ENCODE measurements around a stretch of chr3.

DNA sequence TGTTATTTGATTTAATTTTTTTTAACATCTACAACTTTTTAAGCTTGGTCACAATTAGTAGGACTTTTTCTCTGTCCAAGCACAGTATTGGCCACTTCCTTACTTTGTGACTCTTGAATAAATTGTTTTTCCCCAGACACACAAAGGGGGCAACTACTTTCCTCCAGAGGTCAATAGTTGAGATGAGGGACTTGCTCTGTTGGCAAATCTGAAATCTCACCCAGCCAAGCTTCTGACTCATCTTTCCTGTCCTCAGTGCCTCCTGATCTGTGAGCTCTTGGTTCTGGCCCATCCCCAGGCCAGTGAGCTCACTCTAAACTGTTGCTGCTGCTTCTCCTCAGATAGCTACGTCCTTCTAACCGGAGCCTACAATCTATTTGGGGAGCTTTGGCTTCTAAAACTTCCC is 50.1 kb upstream of the NMD3 start:
- PRO-cap, result no peak
- RAMPAGE, long total RNA, result no peak
- RRBS, result no CpG with 5 or more reads among the region's 2 CpGs

GRCh38 chr3:161412031-161412556 is 40.8 kb upstream of the SPTSSB start:
- PRO-cap, result no peak
- RAMPAGE, long total RNA, result no peak
- RRBS, result no CpG with 5 or more reads among the region's 2 CpGs

- PRO-cap, result no peak
- RAMPAGE, long total RNA, result no peak
- RRBS, result no CpG with 5 or more reads among the region's 3 CpGs
These were observed 881.0 kb downstream of the SI start for GRCh38 chr3:164197387-164197696.

- PRO-cap, result no peak
- RAMPAGE, long total RNA, result no peak
- RRBS, result no CpG with 5 or more reads among the region's 3 CpGs
These were observed 47.5 kb downstream of the SLITRK3 start for GRCh38 chr3:165148687-165149004.

GRCh38 chr3:167473502-167473857 is 362 bp downstream of the SERPINI2 start:
- PRO-cap, result no peak
- RAMPAGE, long total RNA, result no peak

DNA sequence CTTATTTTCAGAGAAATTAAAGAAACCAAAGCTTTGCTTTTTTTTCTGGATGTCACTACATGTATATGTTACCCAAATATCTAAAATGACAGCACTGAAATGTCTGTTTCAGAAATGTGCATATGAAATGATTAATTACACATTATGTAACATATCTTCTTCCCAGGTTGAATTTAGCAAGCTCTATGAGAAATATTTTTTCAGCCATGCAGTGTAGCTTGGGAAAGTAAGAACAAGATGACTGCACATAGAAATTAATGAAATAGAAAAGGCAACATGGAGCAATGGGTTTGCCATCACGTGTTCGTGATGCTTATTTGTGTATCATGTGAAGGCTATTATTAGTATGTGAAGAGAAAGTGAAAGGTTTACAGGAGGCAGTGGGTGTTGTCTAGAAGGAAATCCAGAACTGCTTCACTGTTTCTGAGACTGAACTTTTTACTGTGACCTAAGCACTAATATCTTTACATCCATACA is 14.7 kb downstream of the SERPINI1 start:
- PRO-cap, result no peak
- RAMPAGE, long total RNA, result no peak
- RRBS, result no CpG with 5 or more reads among the region's 2 CpGs

DNA sequence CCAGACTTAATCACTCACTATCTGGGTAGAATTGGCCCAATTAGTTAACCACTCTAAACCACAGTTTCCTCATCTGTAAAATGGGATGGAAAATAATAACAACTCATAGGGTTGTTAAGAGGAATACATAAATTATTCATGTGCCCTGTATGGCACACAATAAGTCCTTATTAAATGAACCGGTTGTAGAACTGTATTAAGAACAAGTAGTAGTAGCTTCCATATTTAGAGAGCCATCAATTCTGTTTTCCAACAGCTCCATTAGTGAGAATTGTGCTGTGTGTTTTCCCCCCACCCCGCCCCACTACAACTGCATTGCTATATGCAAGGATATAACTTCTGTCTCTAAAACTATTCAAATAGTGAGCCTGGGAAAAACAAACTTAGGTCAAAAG is 138.8 kb downstream of the SERPINI1 start:
- PRO-cap, result no peak
- RAMPAGE, long total RNA, result no peak
- RRBS, result no CpG with 5 or more reads among the region's 2 CpGs

DNA sequence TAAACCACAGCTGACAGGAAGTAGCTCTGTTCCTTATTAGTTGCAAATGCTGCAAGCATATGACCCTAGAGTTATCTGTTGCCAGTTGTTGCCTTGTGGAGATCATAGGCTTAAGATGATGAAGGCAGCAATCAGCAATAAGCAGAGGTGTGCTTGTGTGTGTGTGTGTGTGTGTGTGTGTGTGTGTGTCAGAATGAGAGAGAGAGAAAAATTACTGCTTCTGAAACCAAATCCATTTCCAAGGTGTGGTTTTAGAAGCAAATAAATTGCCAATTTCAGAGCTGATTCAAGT is 141.2 kb downstream of the SERPINI1 start:
- PRO-cap, result no peak
- RAMPAGE, long total RNA, result no peak

- PRO-cap, result no peak
- RAMPAGE, long total RNA, result no peak
- RRBS, result no CpG with 5 or more reads among the region's 2 CpGs
These were observed 520.0 kb downstream of the MECOM start for GRCh38 chr3:169143563-169143899.

DNA sequence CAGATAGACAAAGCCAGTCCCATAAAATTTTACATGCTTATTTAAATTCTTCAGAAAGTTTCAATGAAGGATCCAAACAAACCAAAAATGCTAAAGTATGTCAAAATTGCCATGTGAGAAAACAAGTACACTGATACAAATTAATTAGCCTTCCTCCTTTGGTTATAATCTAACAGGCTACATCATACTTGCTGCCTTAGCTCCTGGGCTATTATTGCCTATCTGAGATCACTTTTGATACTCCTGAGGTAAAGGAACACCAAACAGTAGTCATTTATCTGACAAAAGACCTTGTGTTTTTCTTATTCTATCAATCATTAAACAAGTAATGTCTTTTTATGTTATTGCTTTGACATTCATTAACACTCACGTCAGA is 366.4 kb downstream of the MECOM start:
- PRO-cap, result no peak
- RAMPAGE, long total RNA, result no peak
- RRBS, result no CpG with 5 or more reads among the region's 1 CpG

GRCh38 chr3:169324699-169325197 is 338.8 kb downstream of the MECOM start:
- PRO-cap, result no peak
- RAMPAGE, long total RNA, result no peak
- RRBS, result no CpG with 5 or more reads among the region's 5 CpGs

GRCh38 chr3:169348813-169349645 is 314.5 kb downstream of the MECOM start:
- PRO-cap, result no peak
- RAMPAGE, long total RNA, result no peak
- RRBS, result no CpG with 5 or more reads among the region's 8 CpGs

DNA sequence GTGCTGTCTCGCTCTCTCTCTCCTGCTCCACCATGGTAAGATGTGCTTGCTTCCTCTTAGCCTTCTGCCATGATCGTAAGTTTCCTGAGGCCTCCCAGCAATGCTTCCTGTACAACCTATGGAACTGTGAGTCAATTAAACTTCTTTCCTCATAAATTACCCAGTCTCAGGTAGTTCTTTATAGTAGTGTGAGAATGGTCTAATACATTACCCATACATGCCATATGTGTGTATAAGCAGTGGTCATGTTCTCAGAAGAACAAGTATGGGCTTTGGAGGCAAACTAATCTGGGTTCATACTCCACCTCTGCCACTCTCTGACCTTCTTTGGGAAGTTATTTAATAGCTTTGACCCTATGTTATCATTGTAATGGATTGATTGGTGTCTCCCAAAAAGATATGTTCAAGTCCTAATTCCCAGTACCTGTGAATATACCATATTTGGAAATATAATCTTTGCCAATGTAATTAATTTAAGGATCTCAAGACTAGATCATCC is 116.2 kb downstream of the MECOM start:
- PRO-cap, result no peak
- RAMPAGE, long total RNA, result no peak
- RRBS, result no CpG with 5 or more reads among the region's 2 CpGs

GRCh38 chr3:169664008-169664255 is 420 bp upstream of the MECOM start:
- PRO-cap, result no peak
- RAMPAGE, long total RNA, result no peak
- RRBS, result no CpG with 5 or more reads among the region's 4 CpGs

DNA sequence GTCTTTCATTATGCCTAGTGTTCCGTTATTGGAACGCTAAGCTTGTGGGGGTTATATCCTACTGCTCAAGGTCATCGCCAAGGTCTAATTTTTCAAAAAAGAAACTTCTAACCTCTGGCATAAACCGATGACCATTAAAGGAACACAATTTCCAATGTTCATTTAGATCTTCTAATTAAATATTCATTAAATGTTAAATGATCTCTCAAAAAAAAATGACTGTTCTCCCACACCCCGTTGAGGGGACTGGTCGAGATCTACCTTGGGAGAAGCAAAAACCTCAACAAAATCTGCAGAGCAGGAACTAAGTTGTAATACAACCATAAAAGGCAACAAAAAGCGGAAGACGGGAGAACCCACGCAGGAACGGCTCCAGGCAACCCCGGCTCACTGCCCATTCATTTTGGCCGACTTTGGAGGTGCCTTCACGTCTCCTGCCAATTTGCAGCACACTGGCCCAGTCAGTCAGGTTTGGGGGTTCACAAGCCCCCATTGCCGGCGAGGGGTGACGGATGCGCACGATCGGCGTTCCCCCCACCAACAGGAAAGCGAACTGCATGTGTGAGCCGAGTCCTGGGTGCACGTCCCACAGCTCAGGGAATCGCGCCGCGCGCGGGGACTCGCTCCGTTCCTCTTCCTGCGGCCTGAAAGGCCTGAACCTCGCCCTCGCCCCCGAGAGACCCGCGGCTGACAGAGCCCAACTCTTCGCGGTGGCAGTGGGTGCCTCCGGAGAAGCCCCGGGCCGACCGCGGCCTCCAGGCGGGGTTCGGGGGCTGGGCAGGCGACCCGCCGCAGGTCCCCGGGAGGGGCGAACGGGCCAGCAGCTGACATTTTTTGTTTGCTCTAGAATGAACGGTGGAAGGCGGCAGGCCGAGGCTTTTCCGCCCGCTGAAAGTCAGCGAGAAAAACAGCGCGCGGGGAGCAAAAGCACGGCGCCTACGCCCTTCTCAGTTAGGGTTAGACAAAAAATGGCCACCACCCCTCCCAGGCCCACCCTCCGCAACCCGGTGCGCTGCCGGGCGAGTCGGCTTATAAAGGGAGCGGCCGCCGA is 5.0 kb downstream of the ACTRT3 start:
- PRO-cap, result bidirectional peak, plus-strand start at position 401 of the sequence, minus-strand start at position 248 of the sequence; bidirectional peak, plus-strand start at position 586 of the sequence, minus-strand start at position 548 of the sequence; bidirectional peak, plus-strand start outside the sequence, minus-strand start at position 1,006 of the sequence
- RAMPAGE, long total RNA, result no peak
- RRBS, result 1% methylated on average over 19 of the region's 73 CpGs

DNA sequence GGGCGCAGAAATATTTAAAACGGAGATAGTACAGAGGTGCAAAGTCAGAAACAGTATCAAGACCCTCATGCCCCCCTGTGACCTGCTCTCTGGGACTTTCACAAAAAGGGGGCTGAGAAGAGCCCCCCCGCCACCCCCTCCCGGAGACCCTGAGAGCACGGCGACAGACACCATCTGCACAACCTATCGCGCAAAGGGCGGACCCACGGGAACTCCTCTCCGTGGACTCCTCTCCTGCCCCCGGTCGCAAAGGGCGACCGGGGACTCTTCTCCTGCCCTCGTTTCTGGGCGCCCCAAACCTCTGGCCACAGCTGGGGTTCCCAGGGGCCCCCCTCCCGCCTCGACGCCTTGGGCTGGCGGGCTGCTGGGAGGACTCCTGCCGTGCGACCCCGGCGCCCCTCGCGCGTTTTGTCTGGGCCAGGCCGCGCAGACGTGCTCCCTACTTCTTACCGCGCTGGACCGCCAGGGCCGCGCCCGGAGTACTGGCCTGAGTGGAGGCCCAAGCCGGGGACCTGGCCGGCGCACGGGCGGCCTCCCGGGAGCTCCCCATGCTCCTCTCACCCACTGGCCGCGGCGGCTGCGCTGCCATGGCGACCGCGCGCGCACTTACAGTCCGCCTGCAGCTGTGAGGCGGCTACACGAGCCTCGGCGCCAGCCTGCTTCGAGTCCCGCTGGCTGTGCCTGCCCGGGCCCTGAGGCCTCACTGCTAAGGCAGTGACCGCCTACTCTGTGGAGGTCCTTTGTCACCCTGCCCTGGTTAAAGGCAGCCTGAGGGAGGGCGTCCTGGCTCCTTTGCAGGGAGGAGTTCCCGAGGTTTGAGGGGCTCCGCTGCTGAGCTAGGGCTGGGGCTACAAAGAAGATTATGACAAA is 475 bp upstream of the LRRIQ4 start:
- PRO-cap, result unidirectional peak, minus-strand start at position 578 of the sequence
- RAMPAGE, long total RNA, result no peak
- RRBS, result 2% methylated on average over 20 of the region's 64 CpGs

GRCh38 chr3:170007141-170007340 is 30.8 kb upstream of the GPR160 start:
- PRO-cap, result no peak
- RAMPAGE, long total RNA, result no peak
- RRBS, result no CpG with 5 or more reads among the region's 2 CpGs

- PRO-cap, result no peak
- RAMPAGE, long total RNA, result no peak
- RRBS, result no CpG with 5 or more reads among the region's 8 CpGs
These were observed 40.0 kb downstream of the PHC3 start for GRCh38 chr3:170141339-170142071.

DNA sequence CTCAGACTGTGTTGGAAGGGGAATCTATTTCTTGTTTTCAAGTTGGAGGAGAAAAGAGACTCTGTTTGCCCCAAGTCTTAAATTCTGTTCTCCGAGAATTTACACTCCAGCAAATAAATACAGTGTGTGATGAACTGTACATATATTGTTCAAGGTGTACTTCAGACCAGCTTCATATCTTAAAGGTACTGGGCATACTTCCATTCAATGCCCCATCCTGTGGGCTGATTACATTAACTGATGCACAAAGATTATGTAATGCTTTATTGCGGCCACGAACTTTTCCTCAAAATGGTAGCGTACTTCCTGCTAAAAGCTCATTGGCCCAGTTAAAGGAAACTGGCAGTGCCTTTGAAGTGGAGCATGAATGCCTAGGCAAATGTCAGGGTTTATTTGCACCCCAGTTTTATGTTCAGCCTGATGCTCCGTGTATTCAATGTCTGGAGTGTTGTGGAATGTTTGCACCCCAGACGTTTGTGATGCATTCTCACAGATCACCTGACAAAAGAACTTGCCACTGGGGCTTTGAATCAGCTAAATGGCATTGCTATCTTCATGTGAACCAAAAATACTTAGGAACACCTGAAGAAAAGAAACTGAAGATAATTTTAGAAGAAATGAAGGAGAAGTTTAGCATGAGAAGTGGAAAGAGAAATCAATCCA is 3.4 kb downstream of the SKIL start:
- PRO-cap, result no peak
- RAMPAGE, long total RNA, result no peak
- RRBS, result no CpG with 5 or more reads among the region's 6 CpGs

GRCh38 chr3:170726407-170727097 is 140.7 kb upstream of the SLC7A14 start:
- PRO-cap, result no peak
- RAMPAGE, long total RNA, result no peak
- RRBS, result no CpG with 5 or more reads among the region's 4 CpGs

All from lung (tissue), 4 donors.